ENCODE measurements around a stretch of chr16.

GRCh38 chr16:85047767-85048271 is 20.2 kb downstream of the KIAA0513 start:
- PRO-cap: no peak

DNA sequence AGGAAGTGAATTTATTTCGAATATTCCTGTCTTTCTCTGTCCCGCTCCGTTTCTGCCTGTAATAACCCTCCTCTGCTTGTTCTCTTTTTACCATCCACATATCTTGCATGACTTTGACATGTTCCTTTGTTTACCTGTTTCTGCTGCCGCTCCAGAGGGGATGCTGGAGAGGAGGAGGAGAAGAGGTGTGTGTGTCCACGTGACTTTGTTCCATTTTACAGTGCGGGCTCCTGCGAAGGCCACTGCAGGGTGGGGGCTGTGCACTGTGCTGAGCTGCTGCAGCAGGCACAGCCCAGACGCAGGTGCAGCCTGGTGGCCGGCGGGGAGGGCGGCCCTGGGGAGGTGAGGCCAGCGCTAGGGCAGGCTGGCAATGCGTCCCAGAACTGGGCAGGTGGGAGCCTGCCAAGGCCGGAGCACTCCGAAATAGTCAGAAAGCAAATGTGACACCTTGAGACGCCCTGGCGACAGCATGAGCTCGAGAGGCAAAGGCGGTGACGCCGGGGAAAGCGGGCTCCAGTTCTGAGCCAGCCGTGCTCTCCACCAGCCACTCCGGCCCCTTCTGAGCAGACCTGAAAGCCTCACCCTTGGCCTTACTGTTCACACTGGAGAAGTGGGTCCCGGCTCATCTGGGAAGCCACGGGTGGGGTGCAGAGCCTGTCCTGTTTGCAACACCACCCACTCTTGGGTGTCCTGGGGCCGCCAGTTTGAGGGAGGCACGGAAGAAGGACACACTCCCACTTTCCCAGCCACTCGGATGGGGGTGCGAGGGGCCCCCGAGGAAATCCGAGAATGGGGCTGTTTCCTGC is 29.7 kb downstream of the CIBAR2 start:
- PRO-cap: no peak

- PRO-cap: no peak
Observed at GRCh38 chr16:85089479-85090495, 22.5 kb downstream of the CIBAR2 start.

DNA sequence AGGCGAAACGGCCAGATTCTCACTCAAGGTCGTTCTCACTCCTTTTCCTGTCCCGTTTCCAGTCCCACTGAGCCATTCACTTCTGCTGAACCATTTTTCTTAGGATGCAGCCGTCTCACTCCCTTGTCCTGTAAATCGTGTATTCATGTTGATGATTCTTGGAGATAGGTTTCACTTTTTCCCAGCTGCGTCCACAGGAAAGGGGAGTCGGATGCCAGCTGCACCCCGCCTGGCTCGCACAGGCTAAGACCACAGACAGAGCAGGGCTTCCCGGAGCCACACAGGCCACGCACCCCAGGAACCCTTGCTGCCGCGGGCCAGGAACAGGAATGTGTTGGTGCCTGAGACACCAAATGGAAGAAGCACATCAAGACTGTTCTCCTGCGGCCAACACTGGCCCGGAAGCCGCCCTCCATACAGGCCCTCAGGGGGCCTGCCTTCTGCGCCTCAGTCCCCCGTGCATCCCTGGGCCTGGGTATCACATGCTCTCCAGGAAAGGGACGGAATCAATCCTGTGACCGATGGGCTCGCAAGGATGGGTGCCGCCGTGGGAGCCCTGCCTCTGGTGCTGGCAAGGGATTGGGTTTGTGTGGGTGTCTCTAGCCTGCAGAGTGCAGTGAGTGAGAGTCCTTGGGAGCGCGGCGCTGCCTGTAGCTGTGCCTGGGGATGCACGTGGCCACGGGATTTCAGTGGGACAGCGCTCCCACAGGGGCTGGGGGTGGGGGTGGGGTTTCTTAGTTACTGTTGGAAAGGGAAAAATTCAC is 19.5 kb downstream of the CIBAR2 start:
- PRO-cap: no peak

GRCh38 chr16:85144180-85144840 is 32.0 kb upstream of the CIBAR2 start:
- PRO-cap: no peak

GRCh38 chr16:85230454-85231437 is 118.5 kb upstream of the CIBAR2 start:
- PRO-cap: no peak

DNA sequence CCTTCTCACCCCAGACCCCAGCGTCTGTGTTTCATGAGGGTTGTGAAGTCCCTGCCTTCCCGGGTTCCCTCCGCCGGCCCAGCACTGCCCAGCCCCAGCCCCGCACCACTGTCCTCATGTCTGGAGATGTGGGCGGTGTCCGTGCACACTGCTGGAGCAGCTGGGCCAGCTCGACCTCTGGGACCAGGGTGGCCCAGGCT is 199.5 kb upstream of the CIBAR2 start:
- PRO-cap: no peak

- PRO-cap: no peak
Observed at GRCh38 chr16:85313632-85314137, 201.4 kb upstream of the CIBAR2 start.

- PRO-cap: no peak
Observed at GRCh38 chr16:85360138-85361308, 248.3 kb upstream of the CIBAR2 start.

DNA sequence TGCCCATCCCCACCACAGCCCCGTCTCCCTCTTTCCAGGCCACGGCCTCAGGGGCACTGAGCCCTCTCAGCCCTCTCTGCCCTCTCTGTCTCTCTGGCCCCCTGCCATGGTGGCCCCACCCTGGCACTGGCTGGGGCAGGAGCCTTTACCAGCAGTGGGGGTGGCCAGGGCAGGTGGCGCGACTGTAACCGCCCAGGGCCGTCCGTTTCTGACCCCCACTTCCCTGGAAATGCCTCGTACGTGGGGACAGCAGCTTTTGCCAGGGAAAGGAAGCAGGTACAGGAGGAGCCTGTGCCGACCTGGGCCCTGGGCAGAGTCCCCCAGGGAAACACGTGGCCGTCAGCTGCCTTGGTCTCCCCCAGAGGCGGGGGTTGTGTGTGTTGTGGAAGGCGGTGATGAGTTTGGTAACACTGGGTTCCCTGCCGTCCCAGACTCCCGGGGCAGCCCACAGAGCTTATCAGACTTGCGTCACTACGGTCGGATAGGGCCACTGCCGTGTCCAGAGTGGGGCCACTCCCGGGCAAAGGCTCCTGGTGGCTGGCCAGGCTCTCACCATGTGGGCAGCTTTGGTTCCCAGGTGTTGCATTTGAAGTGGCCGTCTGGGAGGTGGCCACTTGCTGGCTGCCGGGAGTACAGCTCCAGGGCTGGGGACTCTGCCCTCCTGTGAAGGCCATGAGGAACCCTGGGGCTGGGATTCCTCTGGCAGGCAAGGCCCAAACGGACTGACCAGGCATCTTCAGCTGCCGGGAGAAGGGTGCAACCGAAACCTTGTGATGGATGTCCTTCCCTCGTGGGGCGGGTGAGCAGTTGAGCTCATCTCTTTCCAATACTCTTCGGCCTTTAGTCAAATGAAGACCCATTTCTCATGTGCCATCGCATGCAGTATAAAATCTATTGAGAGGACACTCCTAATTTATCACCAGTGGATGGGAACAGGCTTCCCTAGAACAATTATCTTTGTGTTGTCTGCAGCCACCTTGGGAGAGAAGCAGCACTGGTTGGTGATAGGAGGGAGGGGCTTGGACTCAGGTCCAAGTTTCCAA is 249.5 kb upstream of the CIBAR2 start:
- PRO-cap: no peak

GRCh38 chr16:85437243-85437934 is 175.7 kb upstream of the GSE1 start:
- PRO-cap: bidirectional peak, plus-strand start at chr16:85437554, minus-strand start at chr16:85437421

GRCh38 chr16:85531293-85532085 is 81.6 kb upstream of the GSE1 start:
- PRO-cap: no peak

DNA sequence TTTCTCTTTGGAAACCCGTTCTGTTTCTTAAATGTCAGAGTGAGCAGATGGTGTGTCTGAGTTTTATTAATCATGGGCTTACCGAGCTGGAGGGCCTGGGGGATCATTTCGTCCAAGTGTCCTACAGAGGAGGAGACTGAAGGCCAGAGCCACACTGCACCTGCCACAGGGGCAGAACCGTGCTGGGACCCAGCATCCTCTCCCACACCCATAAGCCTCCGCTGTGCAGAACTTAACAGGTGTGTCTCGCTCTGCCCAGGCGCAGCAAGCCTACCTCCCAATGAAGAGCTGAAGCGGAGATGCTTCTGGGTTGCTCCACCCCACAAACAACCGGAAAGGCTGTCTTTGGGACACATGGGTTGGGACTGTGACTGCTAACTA is 70.9 kb upstream of the GSE1 start:
- PRO-cap: no peak

DNA sequence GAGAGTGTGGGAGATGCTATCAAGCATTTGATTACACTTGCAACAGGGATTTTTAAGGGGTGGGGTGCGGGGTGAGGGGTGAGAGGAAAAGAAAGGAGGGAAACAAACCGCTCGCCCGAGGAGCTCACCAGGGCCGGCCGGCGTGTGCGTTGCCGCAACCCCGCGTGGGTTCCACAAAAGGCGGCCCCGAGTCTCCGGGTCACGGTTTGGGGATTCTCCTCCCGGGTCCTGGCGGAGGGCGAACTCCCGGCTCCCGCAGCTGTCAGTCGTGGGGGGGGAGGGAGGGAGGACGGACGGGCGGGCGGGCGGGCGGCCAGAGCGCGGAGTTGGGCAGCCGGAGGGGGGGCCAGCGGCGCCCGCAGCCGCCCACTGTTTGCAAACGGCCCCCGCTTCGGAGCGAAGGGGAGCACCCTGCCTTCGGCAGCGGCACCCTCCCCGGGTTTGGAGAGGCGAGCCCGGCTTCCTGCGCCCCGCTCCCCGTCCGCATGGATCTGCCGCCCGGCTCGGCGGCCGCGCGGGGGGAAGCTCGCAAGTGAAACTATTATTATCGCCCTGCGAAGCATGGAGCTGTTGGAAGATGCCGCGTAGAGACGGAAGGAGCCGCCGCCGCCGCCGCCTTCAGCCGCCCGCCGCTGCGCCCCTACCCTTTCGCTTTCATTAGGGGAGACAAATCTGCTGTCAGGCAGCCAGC is 58.5 kb upstream of the GSE1 start:
- PRO-cap: no peak

GRCh38 chr16:85587441-85588087 is 25.6 kb upstream of the GSE1 start:
- PRO-cap: no peak

- PRO-cap: no peak
Observed at GRCh38 chr16:85610006-85610443, 3.1 kb upstream of the GSE1 start.

DNA sequence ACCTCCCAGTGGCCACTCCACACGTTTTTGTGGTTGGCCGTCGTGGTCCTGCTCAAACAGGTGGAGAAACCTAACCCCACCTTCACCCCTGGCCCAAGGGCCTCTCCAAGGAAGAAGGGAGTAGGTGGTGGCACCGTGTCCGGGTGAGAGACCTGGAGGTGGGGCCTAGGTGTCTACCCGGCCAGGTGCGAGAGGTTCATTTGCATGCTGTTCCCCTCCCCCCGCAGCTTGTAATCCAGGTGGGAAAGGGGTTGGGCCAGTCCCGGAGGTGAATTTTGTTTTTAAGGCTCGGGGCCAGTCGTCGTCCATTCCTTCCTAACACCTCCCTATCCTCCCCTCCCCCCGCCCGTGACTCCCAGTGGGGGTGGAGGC is 2.2 kb upstream of the GSE1 start:
- PRO-cap: unidirectional peak, plus-strand start at position 259 of the sequence

DNA sequence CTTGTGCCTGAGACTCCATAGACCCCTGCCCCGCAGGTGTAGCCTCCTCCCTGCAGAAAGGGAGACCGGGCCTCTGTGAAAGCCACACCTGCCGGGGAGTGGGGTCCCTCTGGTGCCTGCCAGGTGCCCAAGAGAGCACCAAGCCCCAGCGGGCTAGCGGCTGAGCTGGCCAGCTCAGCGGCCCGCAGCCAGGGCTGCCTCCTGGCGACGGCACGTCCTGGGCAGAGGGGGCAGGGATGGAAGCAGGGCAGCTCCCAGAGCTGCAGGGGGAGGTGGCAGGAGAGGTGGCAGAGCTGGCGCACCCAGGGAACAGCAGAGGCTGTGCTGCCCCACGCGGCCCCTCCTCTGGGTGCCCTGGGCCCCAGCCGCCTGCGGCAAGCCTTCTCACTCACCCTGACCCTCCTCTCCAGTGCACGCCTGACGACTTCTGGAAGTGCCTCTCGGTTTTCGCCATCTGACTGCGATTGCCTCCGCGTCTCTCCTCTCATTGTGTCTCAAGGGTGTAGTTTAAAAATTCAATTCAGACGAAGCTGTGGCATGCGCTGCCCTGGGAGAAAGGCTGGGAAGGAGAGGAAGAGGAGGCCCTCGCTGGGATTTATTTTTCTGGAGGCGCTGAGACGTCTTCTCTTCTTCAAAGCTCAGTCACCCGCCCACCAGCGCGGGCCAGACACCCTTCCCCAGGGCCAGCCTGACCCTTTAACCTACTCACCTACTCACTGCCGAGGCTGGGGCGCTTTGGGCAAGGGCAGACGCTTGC is 24.8 kb downstream of the GSE1 start:
- PRO-cap: no peak

- PRO-cap: no peak
Observed at GRCh38 chr16:85673767-85674447, 14.8 kb downstream of the GINS2 start.

- PRO-cap: no peak
Observed at GRCh38 chr16:85677442-85678301, 11.1 kb downstream of the GINS2 start.

Measured in Metastatic Pancreatic Carcinoma in the Ovary (tissue), 1 donor.